ENCODE results near the genes LRFN5, MIS18BP1 and NEMF.

- PRO-cap, result no peak
Measured at GRCh38 chr14:37027037-37027621, 145.3 kb downstream of the SLC25A21 start.

DNA sequence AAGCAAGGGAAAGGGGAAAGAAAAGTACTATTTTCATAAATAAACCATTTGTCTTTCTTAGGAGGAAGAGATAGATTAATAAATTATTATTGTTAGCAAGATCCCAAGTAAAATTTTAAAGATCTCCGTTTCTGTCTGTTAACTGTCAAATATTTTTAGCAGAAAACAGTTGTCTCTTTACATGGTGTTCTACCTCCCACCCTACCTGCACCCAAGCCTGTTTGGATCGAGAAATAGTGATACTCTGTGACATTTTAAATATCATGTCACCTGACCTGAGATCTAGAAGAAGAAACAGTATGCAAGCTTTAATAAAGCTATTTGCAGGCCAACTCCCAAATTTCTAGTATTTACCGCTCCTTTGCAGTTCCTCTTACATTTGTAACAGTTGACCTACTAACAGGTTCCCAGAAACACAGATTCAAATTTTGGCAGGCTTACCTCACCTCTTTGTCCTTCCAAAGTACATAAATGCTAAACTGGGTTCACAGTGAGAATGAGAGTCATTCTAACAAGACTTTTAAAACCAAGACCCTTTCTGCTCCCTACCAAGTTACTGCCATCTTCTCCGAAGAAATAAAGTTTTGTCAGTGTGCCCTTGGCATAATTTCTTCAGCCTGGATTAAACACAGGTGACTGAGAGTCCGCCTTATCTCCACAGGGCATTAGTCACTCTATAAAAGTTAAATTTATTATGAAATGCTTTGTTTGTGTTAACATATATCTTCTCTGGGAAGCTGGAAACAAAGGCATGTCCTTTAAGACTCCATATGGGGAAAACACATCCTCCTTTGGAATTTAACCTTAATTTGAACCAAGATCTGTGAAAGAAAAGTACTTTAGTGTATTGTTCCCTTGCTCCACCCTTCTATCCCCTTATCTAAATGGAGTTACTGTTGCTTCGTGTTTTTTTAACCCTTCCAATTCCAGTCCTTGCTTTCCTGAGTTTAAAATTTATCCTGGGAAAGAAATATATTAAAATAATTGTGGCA lies 28.3 kb downstream of the FOXA1 start:
- PRO-cap, result no peak

GRCh38 chr14:38194591-38195079 lies 13.1 kb upstream of the SSTR1 start:
- PRO-cap, result no peak

GRCh38 chr14:38906060-38906464 lies 197.0 kb downstream of the SEC23A start:
- PRO-cap, result no peak

DNA sequence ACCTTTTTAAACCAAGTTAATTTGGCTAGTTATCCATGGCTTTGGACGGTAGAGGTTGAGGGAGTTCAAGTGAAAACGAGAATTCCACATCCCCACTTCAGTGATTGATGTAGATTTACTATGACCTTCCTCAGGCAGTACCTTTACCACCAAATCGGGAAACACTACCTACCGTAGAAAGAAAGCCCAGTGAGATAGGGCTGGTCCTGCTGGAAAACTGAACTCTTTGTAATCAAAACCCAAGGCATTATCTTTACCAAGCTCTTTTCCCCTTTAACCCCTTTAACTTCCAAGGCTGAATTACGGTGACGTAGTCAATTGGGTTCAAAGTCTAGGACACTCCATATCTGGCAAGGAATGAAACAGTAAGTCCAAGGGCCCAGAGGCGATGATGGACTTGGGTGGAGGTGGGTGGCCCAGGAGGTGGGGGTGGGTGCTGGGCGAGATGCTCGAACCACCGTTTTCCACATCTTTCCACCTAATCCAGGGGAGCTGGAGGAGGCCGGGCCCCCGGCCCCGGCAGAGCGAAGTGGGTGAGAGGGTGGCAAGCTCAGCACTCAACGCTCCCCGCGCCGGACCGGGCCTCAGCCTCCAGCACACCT lies 603 bp downstream of the SEC23A start:
- PRO-cap, result no peak

DNA sequence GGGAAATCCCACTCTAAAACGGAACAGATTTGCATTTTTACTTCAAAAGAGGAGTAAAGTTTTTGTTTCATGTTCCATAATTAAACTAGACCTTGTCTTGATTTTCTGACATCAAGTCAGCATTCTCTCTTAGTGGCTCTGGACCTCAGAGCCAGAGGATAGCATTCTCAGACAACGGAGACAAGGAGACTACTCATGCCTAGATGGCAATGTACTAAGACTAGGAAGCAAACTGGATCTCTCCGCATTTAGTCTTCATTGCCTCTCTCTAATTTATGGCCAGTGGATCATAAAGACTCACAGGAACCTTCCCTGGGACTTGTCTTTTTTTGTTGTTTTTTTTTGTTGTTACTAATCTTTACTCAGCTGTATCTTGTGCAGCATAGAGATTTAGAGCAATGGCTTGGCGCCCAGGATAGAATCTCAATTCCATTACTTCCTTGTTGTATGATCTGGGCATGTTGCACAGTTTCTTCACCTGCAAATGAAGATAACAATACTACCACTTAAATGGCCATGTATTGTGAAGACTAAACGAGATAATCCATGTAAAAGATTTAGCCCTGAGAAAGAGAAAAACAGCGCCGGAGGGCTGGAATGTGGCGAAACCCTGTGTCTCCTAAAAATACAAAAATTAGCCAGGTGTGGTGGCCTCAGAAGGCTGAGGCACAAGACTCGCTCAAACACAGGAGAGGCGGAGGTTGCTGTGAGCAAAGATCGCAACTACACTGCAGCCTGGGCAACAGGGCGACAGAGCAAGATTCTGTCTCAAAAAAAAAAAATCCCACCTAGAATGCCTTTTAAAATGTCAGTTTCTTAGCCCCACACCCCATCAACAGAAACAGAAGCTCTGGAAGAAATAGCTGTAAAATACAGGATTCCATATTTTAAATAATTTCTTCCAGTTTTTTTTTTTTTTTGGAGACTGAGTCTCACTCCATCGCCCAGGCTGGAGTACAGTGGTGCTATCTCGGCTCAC lies 3.9 kb upstream of the GEMIN2 start:
- PRO-cap, result no peak

DNA sequence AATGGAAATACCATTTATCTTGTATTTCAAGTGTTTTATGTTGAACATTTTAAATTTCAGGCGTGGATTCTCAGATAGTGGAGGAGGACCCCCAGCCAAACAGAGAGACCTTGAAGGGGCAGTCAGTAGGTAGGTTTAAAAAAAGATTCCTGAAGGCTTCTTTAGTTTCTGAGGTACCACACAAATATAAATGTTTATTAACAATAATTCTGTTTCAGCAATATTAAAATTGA lies 1.3 kb downstream of the PNN start:
- PRO-cap, result no peak

GRCh38 chr14:39182267-39182507 lies 7.1 kb downstream of the PNN start:
- PRO-cap, result no peak

DNA sequence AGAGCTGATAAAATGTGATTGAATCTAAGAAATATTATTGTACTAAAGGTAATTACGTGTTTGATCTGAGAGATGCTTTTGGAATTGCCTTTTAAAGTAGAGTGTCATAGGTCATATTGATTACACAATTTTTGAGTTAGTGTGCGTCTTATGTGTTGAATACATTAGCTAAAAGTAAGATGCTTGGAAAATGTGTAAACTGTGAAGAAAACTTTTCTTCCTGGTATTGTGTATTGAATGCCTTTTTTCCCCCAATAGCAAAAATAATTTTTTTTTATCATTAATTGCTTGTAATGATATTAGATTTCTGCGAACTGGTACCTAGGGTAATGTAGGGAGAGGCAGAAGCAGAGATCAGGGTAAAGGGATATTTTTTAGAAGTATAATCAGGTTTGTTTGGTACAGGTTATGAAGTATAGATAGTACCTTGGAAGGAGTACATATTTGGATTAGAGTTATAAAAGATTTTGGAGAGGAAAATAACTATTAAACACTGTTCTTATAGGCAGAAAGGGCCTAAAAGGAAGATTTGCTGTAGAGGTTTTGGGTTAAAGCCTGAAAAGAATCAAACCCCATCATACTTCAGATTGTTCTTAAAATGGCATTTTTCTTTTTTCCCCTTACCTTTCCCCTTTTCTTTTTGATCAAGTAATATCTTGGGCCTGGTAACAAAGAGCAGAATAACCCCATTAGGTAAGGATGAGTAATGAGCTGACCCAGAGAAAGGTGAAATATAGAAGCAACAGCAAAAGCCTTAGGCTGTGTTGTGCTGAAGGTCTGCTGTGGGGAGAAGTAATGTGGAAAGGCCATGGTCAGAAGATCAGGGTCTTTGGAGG lies 42.0 kb downstream of the MIA2 start:
- PRO-cap, result no peak

GRCh38 chr14:39279279-39279696 lies 45.6 kb downstream of the MIA2 start:
- PRO-cap, result no peak

DNA sequence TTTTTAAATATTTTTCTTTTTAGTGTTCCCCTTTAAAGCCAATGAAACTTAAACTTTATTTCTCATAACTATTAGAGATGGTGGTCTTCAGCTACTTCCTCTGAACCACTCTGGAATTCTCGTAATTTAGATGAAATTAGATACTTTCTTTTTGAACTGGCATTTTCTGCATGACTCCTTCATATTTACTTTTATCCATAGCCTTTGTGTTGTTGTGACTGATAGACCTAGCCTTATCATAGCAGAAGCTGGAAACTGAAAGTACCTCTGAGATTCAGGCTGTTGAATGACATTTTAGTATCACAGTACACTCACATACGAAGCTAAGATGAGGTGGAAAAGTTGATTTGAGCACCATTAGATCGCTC lies 525.0 kb upstream of the FBXO33 start:
- PRO-cap, result no peak

GRCh38 chr14:40629650-40630281 lies 976.9 kb upstream of the LRFN5 start:
- PRO-cap, result no peak

GRCh38 chr14:41606670-41607705 lies at the start of gene LRFN5:
LRFN5 (plus strand) TSS chr14:41606876.
- PRO-cap, result unidirectional peak, plus-strand start at chr14:41606733; bidirectional peak, plus-strand start at chr14:41607112, minus-strand start at chr14:41607034

DNA sequence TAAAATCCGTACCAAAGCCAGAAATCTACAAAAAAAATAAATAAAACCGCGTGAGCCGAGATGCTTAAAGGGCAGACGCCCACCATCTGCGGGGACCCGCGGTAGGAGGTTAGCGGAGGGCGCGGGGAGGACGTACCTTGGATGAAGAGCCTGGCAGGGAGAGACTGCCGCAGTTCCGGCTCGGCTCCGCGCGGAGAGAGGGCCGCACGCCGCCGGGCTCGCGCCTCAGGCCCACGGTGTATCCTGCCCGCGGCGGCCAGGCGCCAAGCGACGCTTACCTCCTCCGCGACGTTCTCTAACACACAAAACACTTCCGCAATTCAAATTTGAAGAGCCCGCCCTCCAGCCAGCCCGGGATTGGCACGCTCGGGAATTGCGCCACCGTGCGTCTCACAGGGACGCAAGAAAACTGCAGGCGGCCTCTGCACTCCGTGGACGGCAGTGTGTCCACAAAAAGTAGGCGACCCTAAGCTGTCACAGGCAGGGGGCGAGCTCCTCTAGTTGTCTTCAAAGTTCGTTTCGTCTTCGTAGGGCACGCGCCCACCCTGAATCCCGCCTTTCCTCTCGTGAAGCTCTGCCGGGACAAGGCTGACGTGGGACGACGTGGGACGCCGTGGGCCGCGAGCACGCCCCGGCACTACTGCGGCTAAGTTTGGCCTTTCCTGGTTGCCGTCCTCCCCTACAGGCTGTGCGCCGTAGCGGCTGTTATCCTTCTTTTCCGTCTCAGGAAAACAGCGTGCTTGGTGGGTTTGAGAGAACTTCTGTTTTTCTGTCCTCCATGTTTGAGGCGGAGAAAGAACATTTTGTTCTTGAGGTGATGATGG lies at the start of gene MIS18BP1:
MIS18BP1 (minus strand) TSS at position 304 of the 824 bp plus-strand sequence.
- PRO-cap, result bidirectional peak, plus-strand start at position 384 of the sequence, minus-strand start at position 297 of the sequence; bidirectional peak, plus-strand start at position 715 of the sequence, minus-strand start at position 626 of the sequence

- PRO-cap, result no peak
Measured at GRCh38 chr14:48333694-48333893, 658.2 kb upstream of the MDGA2 start.

- PRO-cap, result bidirectional peak, plus-strand start at chr14:49599278, minus-strand start at chr14:49599170
Measured at GRCh38 chr14:49599088-49599471, 340 bp downstream of the LRR1 start.

- PRO-cap, result no peak
Measured at GRCh38 chr14:49619619-49620484, 574 bp downstream of the RPL36AL start.

GRCh38 chr14:49840545-49840942 lies 12.0 kb downstream of the NEMF start:
- PRO-cap, result no peak

- PRO-cap, result bidirectional peak, plus-strand start at chr14:49853105, minus-strand start at chr14:49852780
Measured at GRCh38 chr14:49852159-49853424, at the start of gene NEMF. NEMF (minus strand) TSS chr14:49852788.

DNA sequence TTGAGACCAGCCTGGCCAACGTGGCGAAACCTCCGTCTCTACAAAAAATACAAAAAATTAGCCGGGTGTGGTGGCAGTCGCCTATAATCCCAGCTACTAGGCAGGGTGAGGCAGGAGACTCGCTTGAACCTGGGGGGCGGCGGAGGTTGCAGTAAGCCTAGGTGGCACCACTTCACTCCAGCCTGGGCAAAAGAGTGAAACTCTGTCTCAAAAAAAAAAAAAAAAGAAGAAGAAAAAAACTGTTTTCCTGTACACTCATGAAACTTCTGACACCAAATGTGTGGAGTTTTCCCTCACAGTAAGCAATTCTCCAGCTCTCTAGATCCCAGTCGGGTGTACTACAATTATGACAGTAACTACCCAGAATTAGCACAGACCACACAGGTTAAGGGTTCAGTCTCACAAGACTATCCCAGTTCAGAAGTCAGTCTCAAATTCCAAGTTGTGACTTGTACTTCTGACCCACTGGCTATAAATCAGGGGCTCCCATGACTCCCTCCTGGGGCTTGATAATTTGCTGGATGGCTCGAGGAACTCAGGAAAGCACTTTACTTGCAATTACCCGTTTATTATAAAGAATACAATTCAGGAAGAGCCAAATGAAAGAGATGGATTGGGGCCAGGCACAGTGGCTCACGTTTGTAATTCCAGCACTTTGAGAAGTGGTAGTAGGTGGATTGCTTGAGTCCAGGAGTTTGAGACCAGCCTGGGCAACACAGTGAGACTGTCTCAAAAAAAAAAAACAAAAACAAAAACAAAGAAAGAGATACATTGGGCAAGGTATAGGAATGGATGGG lies 12.5 kb upstream of the ARF6 start:
- PRO-cap, result no peak

Measured in left ventricle myocardium (tissue), 1 donor.